Skin of body (tissue), 2 donors: ENCODE measurements around a stretch of chr18.

GRCh38 chr18:48953232-48953376, 2.3 kb upstream of the SMAD7 start:
- RAMPAGE, long total RNA = no peak

- RAMPAGE, long total RNA = no peak
These were observed 41.1 kb upstream of the SMAD7 start for GRCh38 chr18:48991538-48992586.

GRCh38 chr18:48992636-48993309, 42.0 kb upstream of the SMAD7 start:
- RAMPAGE, long total RNA = no peak

DNA sequence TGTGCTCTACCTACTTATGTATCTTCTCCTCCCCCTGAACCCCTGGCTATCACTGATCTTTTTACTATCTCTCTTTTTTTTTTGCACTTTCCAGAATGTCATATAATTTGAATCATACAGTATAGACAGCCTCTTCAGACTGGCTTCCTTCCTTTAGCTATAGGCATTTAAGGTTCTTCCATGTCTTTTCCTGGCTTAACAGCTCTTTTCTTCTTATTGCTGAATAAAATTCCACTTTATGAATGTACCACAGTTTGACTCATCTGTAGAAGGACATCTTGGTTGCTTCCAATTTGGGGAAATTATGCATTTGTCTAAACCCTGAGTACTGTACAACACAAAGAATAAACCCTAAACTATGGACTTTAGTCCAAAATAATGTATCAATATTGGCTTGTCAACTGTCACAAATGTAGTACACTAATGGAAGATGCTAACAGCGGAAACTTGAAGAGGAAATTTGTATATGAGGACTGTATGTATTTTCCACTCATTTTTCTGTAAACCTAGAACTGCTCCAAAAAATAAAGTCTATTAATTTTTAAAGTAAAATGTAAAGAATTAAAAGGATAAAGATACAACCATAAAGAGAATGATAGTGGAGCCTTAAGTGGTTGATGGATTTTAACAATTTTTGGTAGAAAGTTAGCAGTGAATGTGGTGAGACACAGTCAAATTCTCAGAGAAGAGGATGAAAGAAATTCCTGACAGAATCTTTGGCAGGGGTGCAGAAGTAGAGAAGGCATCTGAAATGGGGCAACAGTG, 143.6 kb downstream of the DYM start:
- RAMPAGE, long total RNA = no peak

GRCh38 chr18:49630061-49630799, 68.4 kb downstream of the LIPG start:
- RAMPAGE, long total RNA = no peak

GRCh38 chr18:49668819-49669383, 107.0 kb downstream of the LIPG start:
- RAMPAGE, long total RNA = no peak

DNA sequence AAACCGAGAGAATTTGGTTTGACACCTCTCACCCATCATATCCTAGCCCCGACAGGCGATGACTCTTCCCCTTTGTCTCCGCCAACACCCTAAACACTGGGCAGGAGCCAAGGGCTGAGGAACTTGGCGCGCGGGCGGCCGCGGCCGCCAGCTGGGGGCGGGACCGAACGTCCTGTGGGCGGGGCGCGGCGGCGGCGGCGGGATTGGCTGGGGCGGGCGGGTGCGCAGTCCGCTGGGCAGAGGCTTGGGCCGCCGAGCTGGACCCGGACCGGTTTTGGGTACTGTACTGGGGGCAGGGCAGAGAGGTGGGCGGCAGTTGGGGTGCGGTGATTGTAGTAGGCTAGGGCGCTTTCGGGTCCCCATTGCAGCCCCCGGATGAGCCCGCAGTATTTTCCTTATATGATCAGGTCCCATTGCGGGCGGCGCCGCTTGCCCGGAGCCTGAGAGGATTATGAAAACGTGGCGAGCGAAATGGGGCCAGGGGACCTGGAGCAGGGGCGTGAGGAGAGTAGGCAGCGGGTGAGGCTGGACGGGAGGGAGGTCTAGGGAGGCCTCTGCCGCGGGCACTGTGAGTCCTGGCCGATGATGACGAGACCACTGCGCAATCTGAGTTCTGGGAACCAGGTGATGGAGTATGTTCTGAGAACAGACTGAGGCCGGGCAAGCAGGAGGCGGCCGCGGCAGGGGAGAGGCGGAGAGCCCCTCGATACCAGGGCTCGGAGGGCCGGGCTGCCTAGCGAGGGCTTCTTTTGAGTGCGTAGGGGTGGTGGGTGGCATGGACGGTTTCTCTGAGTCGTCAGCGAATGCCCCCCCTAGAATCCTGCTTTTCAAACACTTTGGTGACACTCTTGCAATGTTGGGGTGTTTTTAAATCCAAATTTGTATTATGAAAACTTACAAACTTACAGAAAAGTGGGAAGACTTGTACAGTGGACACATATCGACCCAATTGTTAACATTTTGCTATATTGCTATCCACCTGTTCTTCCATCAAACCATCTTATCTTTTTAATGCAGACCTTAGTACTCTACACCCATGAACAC, 774 bp upstream of the ACAA2 start:
- RAMPAGE, long total RNA = start-site peak on the plus strand centred at position 272 of the sequence, 134 bp wide, 1,757 and 342 reads in 2 replicates

- RAMPAGE, long total RNA = no peak
These were observed 84.8 kb downstream of the MYO5B start for GRCh38 chr18:50109945-50110690.

- RAMPAGE, long total RNA = no peak
These were observed 79.9 kb downstream of the MYO5B start for GRCh38 chr18:50114976-50115497.

- RAMPAGE, long total RNA = no peak
These were observed 59.8 kb downstream of the MYO5B start for GRCh38 chr18:50135084-50135629.

DNA sequence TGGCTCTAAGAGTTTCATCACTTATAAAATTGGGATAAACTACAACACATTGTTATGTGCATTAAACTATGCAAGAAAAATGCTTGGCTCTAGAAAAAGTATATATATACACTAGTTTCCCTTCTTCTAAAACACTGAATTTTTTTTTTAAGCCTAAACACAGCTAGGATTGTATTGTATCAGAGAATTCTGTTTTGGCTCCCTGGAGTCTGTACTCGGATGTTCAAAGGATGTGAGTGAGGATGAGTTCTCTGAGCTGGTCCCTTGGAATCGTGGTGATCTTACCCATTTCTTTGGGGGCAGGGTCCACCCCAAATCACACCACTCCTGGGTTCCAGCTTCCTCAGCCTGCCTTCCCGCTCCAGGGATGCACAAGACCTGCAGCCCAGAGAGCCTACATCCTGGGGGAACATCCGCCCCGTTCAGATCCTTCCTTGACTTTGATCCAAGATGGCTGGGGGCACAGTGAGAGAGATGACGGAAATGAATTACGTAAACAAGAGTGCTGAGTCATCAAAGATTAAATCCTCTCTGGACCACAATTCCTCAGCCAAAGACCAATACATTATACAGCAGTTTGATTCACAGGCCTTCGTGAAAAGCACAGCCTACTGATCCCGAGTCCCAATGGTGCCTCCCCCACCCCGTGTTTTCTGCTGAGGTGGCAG, 43.3 kb downstream of the MYO5B start:
- RAMPAGE, long total RNA = no peak

GRCh38 chr18:50157472-50158059, 37.4 kb downstream of the MYO5B start:
- RAMPAGE, long total RNA = no peak

DNA sequence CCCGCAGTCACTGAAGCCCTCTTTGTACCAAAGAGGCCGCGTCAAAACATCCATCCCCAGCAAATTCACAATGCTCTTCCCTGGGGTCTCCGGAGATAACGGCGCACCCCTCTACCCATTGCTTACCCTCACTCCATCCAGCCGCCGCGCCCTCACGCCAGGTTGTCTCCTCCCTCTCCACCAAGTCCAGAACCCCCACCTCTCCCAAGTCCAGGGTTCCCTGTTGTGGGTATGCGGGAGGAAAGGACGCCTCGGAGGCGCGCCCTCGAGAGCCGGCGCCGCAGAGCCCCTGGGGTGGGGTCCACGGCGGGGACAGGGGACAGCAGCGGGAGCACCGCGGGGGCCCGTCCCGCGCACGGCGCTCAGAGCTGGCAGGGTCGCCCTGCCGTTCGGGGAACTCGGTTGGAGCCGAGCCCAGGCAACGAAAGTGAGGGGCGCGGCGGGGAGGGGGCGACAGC, 870 bp downstream of the MYO5B start:
- RAMPAGE, long total RNA = no peak

DNA sequence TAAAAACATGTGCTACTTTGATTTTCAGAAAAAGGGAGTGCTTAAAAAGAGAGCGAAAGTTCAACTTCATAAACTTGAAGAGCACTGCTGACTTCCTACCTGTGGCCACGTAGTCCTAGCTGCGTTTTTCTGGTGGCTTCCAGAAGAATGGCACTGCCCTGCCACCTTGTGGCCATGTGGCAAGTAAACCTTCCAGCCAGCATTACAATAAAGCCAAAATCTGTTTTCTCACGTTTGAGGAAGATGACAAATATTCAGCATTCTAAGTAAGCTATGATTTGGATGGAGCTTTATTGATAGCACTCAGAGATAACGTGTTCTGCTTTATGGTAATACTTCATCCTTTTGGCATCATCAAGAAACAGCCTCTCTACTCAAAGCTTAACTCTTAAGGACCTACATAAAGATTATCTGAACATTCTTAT, 17.6 kb upstream of the SKA1 start:
- RAMPAGE, long total RNA = no peak

DNA sequence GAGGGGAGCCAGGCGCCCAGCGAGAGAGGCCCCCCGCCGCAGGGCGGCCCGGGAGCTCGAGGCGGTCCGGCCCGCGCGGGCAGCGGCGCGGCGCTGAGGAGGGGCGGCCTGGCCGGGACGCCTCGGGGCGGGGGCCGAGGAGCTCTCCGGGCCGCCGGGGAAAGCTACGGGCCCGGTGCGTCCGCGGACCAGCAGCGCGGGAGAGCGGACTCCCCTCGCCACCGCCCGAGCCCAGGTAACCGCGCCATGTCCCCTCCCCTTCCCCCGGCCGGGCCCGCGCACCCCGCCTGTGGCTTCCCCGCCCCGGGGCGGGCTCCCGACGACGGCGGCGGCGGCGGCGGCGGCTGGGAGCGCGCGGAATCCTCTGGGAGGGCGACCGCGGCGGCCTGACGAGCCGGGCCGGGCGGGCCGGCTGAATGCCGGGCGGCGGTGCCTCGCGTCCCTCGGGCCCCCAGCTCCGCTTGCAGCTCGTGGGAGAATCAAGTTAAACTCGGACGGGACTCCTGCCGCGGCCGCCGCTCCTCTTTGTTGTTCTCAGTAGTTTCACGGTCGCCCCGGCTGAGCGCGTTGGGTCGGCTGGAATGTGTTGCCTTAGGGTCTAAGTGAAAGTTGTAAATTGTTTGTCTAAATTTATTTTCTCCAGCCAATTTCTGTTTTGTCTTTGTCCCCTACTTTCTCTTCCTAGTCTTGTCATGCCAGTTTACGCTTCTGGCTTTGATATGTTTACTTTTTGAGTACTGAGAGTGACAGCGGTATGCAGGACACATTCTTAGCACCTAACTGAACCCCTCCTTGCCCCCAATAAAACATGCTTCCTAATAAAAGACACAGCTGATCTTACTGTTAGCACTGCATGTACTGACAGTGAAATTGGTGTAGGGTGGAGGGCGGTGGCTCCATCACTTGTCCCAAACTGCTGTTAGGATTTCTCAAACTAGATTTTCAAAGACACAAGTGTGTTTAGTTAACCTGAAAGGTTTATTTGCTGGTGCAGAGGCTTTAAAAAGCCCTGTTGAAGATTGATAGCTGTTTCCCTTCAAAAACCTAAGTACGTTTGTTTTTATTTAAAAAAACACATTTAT, 717 bp downstream of the SMAD4 start:
- RAMPAGE, long total RNA = no peak

GRCh38 chr18:51187262-51187797, 10.2 kb downstream of the MEX3C start:
- RAMPAGE, long total RNA = no peak

- RAMPAGE, long total RNA = no peak
These were observed 2.2 kb downstream of the MEX3C start for GRCh38 chr18:51195060-51195985.

DNA sequence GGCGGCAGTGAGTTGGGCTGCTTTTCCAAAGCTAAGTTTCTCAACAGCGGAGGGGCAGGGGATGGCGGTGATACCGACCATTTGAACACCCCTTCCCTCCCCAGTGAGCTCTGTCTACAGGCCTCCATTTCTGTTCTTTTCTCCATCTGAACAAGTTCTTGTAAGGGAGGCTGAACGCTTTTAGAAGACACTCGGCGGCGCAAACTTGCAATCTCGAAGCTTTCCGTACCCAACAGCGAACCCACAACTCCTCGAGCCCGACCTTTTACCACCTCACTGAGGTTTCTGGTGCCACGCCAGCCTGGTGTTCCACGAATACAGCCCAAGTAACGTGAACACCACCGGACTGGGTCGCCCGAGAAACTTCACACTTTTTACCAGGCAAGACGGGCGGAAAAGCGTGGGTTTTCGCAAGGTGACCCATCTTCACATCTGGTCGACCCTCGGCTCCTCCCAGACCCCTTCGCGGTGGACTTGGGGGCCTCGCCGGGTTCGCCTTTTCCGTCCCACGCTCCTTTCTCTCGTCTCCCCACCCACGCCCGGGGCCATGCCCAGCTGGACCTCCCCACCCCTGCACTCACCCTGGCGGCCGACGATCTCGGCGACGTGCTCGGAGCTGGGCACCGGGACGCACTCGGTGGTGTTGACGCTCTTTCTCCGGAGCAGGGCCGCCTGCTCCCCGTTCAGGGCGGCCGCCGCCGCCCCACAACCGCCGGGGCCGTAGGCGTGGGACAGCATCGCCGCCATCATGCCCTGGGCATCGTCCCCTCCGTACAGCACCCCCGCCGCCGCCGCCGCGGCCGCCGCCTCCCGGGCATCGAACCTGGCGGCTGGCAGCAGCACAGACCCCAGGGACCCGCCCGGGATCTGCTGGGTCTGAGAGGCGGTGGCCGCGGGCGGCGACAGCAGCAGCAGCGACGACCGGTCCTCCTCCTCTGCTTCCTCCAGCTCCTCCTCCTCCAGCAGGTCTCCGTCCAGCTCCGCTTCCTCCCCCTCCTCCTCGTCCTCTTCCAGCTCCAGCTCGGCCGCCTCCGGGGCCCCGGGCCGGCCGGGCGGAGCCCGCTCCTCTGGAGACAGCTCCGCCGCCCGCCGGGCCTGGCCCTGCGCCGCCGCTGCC, 1.1 kb downstream of the MEX3C start:
- RAMPAGE, long total RNA = no peak

DNA sequence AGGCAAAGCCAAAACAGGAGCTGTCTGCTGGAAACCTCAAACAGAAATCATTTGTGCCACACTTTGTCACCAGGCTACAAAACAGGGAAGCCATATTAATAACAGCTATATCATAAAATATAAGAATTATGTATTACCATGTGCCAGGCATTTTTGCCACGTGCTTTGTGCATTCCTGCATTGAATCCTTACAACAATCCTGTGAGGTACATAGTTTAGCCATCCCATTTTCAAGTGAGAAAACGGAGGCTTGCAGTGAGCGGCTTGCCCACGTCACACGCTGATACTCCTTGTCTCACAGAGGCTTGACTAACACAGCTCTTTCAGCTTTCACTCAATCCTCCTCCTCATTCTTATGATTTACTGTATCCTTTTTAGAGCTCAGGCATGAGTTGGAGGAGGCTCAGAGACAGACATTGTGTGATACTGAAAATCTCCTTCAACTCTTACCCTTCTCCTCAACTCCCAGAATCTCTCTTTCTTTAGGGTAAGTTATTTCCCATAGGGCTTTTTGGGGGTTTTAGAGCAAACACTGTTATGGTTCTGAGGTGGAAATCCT, 148.5 kb upstream of the MEX3C start:
- RAMPAGE, long total RNA = no peak

GRCh38 chr18:52340365-52340780, 376 bp downstream of the DCC start:
- RAMPAGE, long total RNA = no peak